Upper lobe of left lung (tissue), 5 donors: Measurements from ENCODE around the genes CELF4, ATP5F1A and HAUS1.

DNA sequence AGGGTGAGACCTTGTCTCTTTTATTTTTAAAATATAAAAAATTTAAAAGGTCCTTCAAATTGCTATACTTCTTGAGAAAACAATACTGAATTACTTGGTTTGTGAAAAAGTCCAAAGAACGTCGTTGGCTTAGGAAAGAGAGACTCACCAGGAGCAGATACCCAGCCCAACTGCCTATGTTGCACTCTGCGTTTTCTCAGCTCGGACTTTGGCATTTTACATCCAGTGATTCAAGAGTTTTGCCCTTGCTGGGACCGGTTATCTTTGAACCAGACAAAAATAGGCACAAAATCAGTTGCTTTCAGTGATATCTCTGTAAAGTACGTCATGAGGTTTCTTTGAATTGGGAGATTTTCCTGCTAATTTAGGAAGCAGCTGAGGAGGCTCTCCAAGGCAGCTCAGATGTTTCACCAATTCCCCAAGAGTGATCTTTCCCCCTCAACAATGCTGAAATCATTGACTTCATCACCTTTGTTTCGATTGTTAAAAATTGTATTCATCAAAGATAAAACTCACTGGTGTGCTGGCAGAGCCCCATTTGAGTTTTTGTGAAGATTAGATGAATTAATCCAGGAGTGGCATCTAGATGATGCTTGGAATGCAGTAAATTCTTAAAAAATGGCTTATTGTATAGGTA is 29.3 kb downstream of the FHOD3 start:
- PRO-cap, 2 experiments, result no peak in any of the 2 experiments
- RAMPAGE, long total RNA, 4 experiments, result no peak in any of the 4 experiments

- PRO-cap, 2 experiments, result peak in 1 of 2 experiments; most common plus-strand start chr18:37566277 (in 1)
- RAMPAGE, long total RNA, 4 experiments, result no peak in any of the 4 experiments
Measured at GRCh38 chr18:37565380-37566343, at the start of gene CELF4. Gene CELF4, minus strand, starts transcription at chr18:37565798.

GRCh38 chr18:38718569-38718861 is 1152.9 kb upstream of the CELF4 start:
- PRO-cap, 2 experiments, result no peak in any of the 2 experiments
- RAMPAGE, long total RNA, 4 experiments, result no peak in any of the 4 experiments

DNA sequence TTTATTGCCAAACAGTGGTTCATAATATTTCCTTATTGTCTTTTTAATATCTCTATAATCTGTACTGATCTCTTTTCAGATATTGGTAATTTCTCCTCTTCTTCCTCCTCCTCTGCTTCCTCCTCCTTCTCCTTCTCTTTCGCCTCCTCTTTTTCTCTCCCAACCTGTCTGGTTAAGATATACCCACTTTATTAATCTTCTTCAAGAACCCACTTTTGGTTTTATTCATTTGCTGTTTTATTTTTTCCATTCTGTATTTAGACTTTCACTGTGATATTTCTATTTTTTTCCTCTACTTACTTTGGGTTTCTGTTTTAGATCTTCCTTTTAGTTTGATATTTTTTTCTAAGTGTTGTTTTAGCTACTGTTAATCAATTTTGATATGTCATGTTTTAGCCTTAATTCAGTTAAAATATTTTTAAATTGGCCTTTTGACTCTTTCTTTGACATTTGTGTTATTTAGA is 2078.9 kb upstream of the CELF4 start:
- PRO-cap, 2 experiments, result no peak in any of the 2 experiments
- RAMPAGE, long total RNA, 4 experiments, result no peak in any of the 4 experiments

GRCh38 chr18:41631967-41632553 is 323.0 kb upstream of the PIK3C3 start:
- PRO-cap, 2 experiments, result no peak in any of the 2 experiments
- RAMPAGE, long total RNA, 4 experiments, result no peak in any of the 4 experiments

DNA sequence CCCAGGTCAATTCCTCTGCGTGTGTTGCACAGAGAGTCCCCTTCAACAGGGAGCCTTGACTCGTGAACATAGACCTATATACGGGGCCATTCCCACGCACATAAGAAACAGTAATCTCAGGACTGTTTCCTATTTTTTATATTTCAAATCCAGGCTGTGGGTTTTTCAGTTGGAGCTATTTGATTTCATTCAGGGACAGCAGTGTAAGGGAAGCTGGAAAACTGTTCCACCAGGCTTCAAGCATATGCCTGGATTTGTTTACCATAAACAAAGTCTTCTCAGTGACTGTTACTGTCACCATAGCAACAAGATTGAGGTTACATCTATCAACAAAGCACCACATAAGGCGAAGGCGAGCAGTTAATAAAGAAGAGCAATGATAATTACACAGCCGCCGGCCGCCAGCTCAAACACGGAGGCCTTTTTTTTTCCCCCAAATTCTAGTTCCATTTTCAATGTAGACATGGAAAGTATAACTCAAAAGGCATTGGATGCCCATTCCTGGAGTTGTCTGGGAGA is 553.6 kb upstream of the SYT4 start:
- PRO-cap, 2 experiments, result no peak in any of the 2 experiments
- RAMPAGE, long total RNA, 4 experiments, result no peak in any of the 4 experiments

DNA sequence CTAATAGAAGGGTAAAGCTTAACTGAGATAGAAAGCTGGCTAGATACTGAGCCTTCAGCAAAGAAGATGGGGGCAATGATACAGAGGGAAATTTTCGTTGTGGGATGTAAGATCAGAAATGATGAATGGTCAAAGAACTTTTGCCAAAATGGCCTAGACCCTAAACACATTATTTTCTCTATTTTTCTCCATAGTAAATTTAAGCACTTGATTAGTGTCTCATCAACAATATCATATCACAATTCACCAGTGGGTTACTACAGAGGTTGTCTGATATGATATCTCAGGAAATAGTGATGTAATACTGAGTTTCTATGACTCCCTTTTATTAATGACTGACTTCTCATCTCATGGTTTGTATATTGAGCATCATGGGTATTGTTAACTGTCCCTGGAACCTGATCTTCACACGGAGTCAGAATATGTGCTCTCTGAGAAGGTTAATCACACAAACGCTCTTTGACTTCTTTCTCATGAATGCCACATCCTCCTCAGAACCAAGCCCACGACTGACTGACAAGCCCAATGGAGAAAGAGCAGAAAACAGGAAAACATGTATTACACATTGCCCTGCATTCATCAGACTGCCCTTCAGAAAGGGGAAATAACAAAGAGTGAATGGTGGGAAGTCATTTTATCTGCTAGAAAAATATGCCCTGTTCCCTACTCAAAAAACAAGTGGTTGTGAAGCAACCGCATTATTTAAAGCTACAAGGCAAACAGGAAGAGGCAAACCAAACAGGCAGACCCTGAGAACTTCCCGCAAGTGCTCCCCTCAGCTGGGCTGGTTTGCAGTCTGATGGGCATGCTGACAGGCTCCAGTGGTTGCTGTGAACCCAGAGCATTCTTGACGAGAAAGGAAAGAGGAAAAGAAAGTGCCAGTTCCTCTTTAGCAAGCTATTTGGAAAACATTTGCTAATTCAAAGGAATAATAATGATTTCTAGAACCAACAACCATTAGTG is 173.0 kb upstream of the SETBP1 start:
- PRO-cap, 2 experiments, result no peak in any of the 2 experiments
- RAMPAGE, long total RNA, 4 experiments, result no peak in any of the 4 experiments

- PRO-cap, 2 experiments, result no peak in any of the 2 experiments
- RAMPAGE, long total RNA, 4 experiments, result no peak in any of the 4 experiments
Measured at GRCh38 chr18:44725599-44726085, 45.0 kb downstream of the SETBP1 start.

GRCh38 chr18:44779718-44780403 is 99.2 kb downstream of the SETBP1 start:
- PRO-cap, 2 experiments, result no peak in any of the 2 experiments
- RAMPAGE, long total RNA, 4 experiments, result no peak in any of the 4 experiments

DNA sequence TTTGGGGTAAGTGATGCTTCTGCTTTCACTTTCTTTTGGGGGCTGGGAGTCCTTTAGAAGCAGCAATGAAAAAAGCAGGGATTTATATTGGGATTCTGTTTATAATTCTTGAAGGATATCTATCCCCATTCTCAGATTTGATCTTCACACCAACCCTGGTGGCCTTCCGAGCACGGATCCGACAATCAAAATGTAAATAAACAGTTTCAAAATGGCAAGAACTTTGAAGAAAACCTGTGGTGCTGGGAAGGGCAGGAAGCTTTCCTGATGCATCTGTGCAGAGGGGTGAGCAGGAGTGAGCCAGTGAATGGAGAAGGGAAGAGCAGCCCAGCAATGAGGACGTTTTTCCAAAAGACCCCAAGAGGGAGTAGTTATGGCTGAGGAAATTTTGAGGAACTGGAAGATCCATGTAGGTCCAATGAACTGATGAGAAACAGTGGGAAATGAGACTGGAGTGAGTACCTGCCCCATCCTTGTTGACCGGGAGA is 119.6 kb downstream of the SETBP1 start:
- PRO-cap, 2 experiments, result no peak in any of the 2 experiments
- RAMPAGE, long total RNA, 4 experiments, result start-site peak on the plus strand in 1 of 4 experiments, centred at position 306 of the sequence, 6 reads per replicate

GRCh38 chr18:45015946-45016338 is 335.3 kb downstream of the SETBP1 start:
- PRO-cap, 2 experiments, result no peak in any of the 2 experiments
- RAMPAGE, long total RNA, 4 experiments, result no peak in any of the 4 experiments

DNA sequence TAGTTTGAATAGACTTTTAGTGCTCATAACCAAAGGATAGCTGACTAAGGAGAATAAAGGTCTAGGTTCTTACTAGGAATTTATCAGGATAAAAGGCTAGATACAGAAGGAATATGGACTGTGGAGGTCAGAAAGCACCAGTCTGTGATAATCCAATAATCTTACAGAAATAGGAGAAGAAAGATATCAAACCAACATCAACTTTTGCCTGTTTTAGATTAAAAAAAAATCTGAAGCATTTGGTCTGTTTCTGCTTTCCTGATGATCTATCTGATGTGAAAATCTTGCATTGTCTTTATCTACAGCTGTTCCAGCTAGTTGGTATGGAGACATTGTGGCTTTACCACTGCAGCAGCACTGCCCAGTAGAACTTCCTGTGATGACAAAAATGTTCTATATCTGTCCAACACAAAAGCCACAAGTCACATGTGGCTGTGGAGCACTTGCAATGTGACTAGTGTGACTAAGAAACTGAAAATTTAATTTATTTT is 425.5 kb downstream of the SETBP1 start:
- PRO-cap, 2 experiments, result no peak in any of the 2 experiments
- RAMPAGE, long total RNA, 4 experiments, result no peak in any of the 4 experiments

- PRO-cap, 2 experiments, result no peak in any of the 2 experiments
- RAMPAGE, long total RNA, 4 experiments, result start-site peak on the minus strand in 2 of 4 experiments, at chr18:45503977-45504036 at its widest, 7 to 10 reads per replicate
Measured at GRCh38 chr18:45503747-45504232, 111.5 kb upstream of the SLC14A2 start.

DNA sequence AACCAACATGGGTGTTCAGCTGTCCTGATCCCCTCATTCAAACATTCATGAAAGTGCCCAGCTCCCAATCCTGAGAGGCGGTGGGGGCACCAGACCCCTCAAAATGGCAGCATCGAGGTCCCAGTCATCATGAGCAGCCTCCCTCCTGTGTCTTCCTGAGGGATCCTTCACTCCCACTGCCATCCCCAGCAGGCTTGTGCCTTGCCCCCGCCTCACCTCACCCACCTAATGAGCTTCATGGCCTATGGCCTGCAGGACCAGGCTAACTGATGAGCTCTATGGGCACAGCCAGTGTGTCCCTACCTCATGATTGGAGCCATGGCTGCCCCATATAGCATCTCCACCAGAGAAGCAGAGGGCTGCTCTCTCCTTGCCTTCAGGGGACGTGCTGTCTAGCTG is 47.3 kb upstream of the SLC14A2 start:
- PRO-cap, 2 experiments, result no peak in any of the 2 experiments
- RAMPAGE, long total RNA, 4 experiments, result no peak in any of the 4 experiments

DNA sequence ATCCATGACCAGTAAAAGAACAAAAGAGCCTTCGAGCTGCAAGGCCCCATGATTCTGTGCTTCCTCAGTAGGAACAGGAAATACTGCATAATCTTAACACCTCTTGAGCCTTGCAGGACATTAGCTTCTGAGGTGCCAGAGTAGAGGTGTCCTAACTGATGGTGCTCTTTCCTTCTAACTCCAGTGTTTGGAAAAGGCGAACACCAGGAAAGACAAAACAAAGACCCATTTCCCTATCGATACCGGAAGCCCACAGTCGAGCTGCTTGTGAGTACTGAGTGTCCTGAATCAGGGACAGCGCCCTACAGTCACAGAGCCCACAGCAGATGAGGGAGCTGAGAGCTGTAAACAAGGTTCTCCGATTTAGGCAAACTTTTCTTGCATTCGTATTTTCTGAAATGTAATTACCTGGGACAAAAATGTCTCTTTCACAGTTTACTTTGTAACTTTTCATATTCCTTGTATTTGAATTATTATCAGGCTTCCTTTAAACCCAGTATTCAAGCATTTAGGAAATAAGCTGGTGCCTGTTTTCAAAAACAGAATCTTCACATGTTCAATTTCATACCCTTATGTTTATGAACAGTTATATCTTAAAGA is 50.8 kb downstream of the SLC14A2 start:
- PRO-cap, 2 experiments, result peak in 1 of 2 experiments; most common plus-strand start position 313 of the sequence (in 1)
- RAMPAGE, long total RNA, 4 experiments, result no peak in any of the 4 experiments

- PRO-cap, 2 experiments, result no peak in any of the 2 experiments
- RAMPAGE, long total RNA, 4 experiments, result no peak in any of the 4 experiments
Measured at GRCh38 chr18:45802864-45803157, 22.7 kb upstream of the SIGLEC15 start.

DNA sequence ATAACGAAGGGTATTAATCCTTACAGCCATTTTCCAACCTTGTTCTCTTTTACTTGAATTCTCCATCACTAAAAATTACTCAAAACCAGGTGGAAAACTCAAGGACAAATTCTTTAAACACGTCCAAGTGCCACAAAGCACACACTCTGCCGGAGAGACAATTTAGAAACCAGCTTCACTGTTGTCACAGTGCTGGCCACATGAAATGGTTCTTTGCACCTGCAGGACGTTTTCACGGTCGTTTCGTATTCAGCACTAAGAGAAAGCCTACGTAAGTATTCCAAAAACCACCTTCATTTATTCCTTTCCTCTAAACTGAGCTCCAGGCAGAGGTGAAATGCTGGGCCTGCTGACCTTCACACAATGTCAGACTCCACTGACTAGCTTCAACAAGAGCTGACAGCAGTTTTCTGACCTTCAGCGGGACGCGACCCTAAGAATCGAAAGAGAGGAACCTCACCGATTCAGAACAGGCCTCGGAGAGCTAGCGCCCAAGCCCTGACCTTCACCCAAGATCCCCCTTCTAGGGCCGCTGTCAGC is 650 bp downstream of the ATP5F1A start:
- PRO-cap, 2 experiments, result no peak in any of the 2 experiments
- RAMPAGE, long total RNA, 4 experiments, result no peak in any of the 4 experiments

DNA sequence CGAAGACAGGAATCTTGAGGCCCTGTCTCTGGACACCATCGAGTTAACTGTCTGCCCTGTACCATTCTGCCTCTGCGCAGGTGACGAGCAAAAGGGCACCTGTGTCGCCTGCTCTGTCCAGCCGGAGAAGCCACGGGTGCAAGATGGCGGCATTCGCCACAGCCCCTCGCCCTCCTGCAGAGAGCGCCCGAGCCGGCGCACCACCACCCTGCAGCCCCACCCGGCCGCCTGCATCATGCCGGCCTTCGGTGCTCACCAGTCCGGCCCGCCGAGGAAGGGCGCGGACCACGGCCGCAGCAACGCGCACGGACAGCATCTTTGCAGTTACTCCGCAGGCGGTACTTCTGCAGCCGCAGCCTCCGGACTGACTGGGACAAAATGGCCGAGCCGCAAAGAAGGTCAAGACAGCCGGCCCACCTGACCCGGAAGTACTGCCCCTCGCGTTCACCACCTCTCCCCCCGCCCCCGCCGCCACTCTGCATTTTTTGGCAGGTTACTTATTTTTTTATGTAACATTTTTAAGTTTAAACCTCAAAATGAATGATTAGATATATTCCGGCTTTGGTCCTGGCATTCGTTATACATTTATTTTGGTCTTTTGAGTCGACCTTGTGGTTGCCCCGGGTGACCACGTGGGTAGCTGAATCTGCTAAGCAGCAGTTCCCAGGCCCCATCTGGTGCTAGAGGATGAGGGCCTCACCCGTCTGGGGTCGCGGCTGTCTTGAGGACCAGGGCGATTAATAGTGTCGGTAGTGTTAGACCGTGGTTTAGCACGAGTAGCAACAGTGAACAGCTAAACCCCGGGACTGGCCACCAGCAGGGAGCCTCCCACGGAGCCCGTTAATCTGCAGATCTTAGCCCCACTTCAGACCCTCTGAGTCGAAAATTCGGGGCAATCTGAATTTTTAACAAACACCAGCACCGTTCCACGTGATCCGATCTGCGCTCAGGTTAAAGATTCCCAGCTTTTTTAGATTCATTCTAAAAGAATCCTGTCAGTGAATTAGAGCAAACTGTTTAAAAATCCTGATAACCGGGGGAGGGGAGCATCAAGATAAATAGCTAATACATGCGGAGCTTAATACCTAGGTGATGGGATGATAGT is at the start of gene ATP5F1A:
TSS of gene ATP5F1A (minus strand) at position 381 of the 1,105 bp plus-strand sequence.
- PRO-cap, 2 experiments, result peak in 2 of 2 experiments; most common plus-strand start position 677 of the sequence (in 1); most common minus-strand start position 370 of the sequence (in 2)
- RAMPAGE, long total RNA, 4 experiments, result start-site peak on the minus strand in 4 of 4 experiments, centred at positions 358 to 375 of the sequence, 182 to 1,893 reads per replicate

DNA sequence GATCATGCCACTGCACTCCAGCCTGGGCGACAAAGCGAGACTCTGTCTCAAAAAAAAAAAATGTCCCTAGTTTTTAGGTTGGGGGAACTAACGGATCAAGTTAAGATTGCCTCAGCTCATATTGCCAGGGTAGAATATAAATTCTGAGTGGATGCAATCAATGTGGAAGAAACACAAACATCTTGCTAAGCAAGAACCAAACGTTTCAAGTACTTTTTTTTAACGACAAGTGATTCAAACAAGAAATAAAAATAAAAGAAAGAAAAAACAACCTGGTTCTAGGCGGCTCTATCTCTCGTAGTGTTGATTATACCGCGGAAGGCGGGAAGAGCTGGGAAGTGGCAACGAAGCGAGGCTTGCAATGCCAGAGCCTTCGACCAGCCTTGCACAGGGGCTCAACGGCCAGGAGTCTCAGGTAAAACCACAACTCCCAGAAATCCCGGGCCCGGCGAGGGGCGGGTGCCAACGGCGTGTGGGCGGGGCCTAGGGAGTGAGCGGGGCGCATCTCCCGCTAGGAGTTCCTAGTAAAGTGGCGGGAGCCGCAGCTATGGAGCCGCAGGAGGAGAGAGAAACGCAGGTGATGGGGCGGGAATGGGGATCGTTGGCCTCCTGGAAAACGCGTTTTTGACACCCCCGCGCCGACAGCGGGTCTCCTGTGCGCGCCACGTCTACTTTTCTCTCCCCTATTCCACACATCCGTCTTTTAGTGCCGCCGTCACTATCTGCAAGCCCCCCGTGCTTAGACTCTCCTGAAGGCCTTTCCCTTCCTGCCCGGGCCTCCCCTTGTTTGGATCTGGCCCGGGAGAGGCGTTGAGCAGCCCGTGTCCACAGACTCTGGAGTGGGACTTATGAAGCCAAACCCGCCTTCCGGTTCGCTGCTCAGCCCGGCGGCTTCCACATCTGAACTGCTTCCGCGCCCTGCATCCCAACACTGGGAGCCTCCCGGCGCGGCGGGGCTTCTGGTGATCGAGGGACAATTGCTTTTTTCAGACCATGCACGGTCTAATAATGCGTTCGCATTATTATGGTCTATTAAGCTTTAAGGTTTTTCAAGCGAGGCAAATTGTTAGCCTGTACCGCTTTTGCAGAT is at the start of gene HAUS1:
TSS of gene HAUS1 (plus strand) at position 521 of the 1,090 bp plus-strand sequence.
- PRO-cap, 2 experiments, result peak in 2 of 2 experiments; most common plus-strand start position 514 of the sequence (in 1); most common minus-strand start position 423 of the sequence (in 1)
- RAMPAGE, long total RNA, 4 experiments, result start-site peak on the plus strand in 4 of 4 experiments, centred at positions 504 to 511 of the sequence, 50 to 213 reads per replicate

DNA sequence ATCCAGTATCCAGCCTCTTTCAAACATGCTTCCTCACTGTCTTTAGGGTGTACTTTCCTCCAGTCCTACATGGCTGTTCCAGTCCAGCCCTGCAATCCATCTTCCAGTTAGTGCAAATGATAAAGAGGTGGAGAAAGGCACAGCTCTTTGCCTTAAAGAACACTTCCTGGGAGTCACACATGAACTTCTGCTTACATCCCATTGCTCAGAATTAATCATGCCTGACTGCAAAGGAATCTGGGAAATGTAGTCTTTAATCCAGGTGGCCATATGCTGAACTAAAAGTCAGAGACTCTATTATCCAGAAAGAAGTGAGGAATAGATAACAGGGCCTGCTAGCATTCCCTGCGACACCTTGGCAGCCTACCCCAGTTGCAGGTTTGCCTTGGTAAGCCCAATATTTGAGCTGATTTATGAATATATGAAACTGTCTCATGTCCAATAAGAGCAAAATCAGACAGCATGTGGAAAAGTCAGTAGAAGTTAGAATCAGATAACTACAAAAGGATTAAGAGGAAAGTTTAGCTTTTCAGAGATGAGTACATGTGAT is 9.2 kb upstream of the RNF165 start:
- PRO-cap, 2 experiments, result no peak in any of the 2 experiments
- RAMPAGE, long total RNA, 4 experiments, result no peak in any of the 4 experiments